Keratinocyte (primary cell): ENCODE measurements around a stretch of chr16.

DNA sequence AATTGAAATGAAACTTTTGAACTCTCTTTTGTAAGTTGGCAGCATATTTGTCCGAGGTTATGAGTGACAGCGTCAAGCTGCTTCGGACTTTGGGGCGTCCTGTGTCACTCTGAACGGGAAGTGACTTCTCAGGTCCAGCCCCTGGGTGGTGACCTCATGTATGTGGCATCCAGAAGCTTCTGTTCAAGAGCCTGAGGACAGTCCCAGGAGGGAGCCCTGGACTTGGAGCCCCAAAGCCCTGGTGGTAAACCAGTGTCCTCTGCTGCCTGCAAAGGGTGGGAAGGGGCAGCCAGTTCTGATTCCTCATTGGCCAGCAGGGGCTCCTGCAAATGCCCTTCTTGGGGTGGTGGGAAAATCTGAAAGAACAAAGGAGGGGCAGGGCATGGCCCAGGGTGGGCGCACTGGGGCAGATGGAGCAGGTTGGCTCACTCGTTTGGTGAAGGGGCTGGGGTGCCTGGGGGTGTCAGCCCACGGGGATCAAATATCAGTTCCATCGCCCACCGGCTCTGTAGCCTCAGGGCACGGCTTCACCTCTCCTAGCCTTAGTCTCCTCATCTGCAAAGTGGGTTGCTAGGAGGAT lies 1.6 kb downstream of the OSGIN1 start:
CAGE:
- cytosol, long polyA minus RNA = no peak
- cytosol, long polyA plus RNA = no peak
- long polyA plus RNA = no peak
- nucleus, long polyA minus RNA = no peak
- nucleus, long polyA plus RNA = no peak

DNA sequence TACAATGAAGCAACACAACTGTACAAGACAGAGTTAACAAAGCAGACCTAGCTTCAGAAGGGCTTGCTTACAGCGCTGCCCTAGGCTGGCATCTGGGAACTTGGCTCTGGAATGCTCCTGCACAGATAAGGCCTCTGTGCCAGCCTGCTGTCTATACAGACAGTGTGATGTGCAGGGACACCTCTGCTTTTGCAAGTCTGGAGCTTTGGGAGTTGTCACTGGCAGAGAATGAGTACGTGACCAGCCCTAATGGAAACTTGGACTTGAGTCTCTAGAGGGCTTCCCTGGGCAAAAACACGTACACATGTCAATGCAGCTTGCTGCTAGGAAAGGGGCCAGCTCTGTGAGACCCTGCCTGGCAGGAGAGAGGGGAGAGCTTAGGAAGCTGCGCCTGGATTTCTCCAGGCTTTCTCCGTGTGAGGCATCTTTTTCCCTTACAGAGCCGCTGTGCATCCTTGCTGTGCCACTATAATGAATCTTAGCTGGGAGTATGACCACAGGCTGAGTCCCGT lies 32.2 kb upstream of the SLC38A8 start:
CAGE:
- cytosol, long polyA minus RNA = no peak
- cytosol, long polyA plus RNA = no peak
- long polyA plus RNA = no peak
- nucleus, long polyA minus RNA = no peak
- nucleus, long polyA plus RNA = no peak

DNA sequence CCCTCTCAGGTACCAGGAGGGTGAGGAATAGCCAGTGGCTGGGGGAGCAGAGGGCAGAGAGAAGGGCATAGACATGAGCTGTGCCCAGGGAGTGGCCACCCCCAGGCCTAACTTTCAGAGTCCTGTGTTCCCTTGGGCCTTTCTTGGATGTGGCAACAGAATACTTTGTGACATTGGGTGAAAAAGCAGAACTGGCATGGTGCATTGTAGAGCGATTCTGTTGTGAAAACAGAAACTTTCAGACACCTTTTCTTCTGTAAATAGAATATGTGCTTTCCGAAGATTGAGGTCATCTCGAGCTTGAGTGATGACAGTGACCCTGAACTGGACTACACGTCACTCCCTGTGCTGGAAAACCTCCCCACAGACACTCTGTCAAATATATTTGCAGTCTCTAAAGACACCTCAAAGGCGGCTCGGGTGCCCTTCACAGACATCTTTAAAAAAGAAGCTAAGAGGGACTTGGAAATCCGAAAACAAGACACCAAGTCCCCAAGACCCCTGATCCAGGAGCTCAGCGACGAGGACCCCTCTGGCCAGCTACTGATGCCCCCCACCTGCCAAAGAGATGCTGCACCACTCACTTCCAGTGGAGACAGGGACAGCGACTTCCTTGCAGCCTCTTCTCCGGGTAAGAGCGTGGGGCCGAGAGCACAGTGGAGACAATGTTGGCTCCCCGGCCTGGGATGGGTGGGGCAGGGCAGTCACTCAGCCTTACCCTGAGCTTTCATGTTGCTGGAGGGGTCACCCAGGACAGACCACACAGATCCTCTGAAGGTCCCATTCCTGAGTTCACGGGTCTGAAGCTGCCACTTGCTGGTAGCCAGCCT lies 11.0 kb downstream of the TAF1C start:
CAGE:
- cytosol, long polyA minus RNA = no peak
- cytosol, long polyA plus RNA = no peak
- long polyA plus RNA = no peak
- nucleus, long polyA minus RNA = no peak
- nucleus, long polyA plus RNA = no peak

GRCh38 chr16:84302377-84302566 lies 7.6 kb downstream of the WFDC1 start:
CAGE:
- cytosol, long polyA minus RNA = no peak
- cytosol, long polyA plus RNA = no peak
- long polyA plus RNA = no peak
- nucleus, long polyA minus RNA = no peak
- nucleus, long polyA plus RNA = no peak

CAGE:
- cytosol, long polyA minus RNA = no peak
- cytosol, long polyA plus RNA = no peak
- long polyA plus RNA = no peak
- nucleus, long polyA minus RNA = no peak
- nucleus, long polyA plus RNA = no peak
Observed at GRCh38 chr16:84593726-84594752, 23.8 kb downstream of the COTL1 start.

CAGE:
- cytosol, long polyA minus RNA = no peak
- cytosol, long polyA plus RNA = no peak
- long polyA plus RNA = no peak
- nucleus, long polyA minus RNA = no peak
- nucleus, long polyA plus RNA = no peak
Observed at GRCh38 chr16:84725302-84726430, 25.9 kb downstream of the USP10 start.

GRCh38 chr16:84735856-84736253 lies 36.1 kb downstream of the USP10 start:
CAGE:
- cytosol, long polyA minus RNA = no peak
- cytosol, long polyA plus RNA = no peak
- long polyA plus RNA = no peak
- nucleus, long polyA minus RNA = no peak
- nucleus, long polyA plus RNA = no peak

CAGE:
- cytosol, long polyA minus RNA = no peak
- cytosol, long polyA plus RNA = no peak
- long polyA plus RNA = no peak
- nucleus, long polyA minus RNA = no peak
- nucleus, long polyA plus RNA = no peak
Observed at GRCh38 chr16:84823410-84824103, 3.8 kb downstream of the CRISPLD2 start.

CAGE:
- cytosol, long polyA minus RNA = no peak
- cytosol, long polyA plus RNA = no peak
- long polyA plus RNA = no peak
- nucleus, long polyA minus RNA = no peak
- nucleus, long polyA plus RNA = no peak
Observed at GRCh38 chr16:84828950-84830128, 9.6 kb downstream of the CRISPLD2 start.

CAGE:
- cytosol, long polyA minus RNA = no peak
- cytosol, long polyA plus RNA = no peak
- long polyA plus RNA = no peak
- nucleus, long polyA minus RNA = no peak
- nucleus, long polyA plus RNA = no peak
Observed at GRCh38 chr16:84990854-84991284, 20.5 kb downstream of the ZDHHC7 start.

DNA sequence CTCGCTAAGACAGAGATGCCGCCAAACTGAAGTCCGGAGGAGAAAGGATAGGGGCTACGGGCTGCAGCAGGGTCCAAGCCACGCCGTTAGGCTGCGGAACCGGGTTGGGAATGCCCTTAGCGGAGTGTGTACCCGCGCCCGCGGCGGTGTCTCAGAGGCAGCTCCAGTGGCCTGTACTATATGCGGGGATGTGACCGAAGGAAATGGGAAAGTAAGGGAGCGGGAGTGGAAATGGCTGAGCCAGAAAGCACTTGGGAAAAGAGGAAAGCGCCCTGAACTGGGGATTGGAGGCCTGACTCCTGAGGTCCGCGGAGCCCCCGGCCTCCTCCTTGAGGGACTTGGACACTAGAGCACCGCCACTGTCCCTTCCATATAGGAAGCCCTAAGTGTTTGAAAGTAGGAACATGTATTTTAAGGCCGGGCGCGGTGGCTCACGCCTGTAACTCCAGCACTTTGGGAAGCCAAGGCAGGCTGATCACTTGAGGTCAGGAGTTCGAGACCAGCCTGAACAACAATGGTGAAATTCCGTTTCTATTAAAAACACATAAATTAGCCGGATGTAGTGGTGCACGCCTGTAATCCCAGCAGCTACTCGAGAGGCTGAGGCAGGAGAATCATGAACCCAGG lies 463 bp upstream of the ZDHHC7 start:
CAGE:
- cytosol, long polyA minus RNA = no peak
- cytosol, long polyA plus RNA = no peak
- long polyA plus RNA = no peak
- nucleus, long polyA minus RNA = no peak
- nucleus, long polyA plus RNA = no peak

GRCh38 chr16:85015952-85016411 lies 4.6 kb upstream of the ZDHHC7 start:
CAGE:
- cytosol, long polyA minus RNA = no peak
- cytosol, long polyA plus RNA = no peak
- long polyA plus RNA = no peak
- nucleus, long polyA minus RNA = no peak
- nucleus, long polyA plus RNA = no peak

GRCh38 chr16:85048889-85049556 lies 21.4 kb downstream of the KIAA0513 start:
CAGE:
- cytosol, long polyA minus RNA = no peak
- cytosol, long polyA plus RNA = no peak
- long polyA plus RNA = no peak
- nucleus, long polyA minus RNA = no peak
- nucleus, long polyA plus RNA = no peak

GRCh38 chr16:85075388-85076277 lies 36.6 kb downstream of the CIBAR2 start:
CAGE:
- cytosol, long polyA minus RNA = no peak
- cytosol, long polyA plus RNA = no peak
- long polyA plus RNA = no peak
- nucleus, long polyA minus RNA = no peak
- nucleus, long polyA plus RNA = no peak

GRCh38 chr16:85123746-85124403 lies 11.6 kb upstream of the CIBAR2 start:
CAGE:
- cytosol, long polyA minus RNA = no peak
- cytosol, long polyA plus RNA = no peak
- long polyA plus RNA = no peak
- nucleus, long polyA minus RNA = no peak
- nucleus, long polyA plus RNA = no peak

DNA sequence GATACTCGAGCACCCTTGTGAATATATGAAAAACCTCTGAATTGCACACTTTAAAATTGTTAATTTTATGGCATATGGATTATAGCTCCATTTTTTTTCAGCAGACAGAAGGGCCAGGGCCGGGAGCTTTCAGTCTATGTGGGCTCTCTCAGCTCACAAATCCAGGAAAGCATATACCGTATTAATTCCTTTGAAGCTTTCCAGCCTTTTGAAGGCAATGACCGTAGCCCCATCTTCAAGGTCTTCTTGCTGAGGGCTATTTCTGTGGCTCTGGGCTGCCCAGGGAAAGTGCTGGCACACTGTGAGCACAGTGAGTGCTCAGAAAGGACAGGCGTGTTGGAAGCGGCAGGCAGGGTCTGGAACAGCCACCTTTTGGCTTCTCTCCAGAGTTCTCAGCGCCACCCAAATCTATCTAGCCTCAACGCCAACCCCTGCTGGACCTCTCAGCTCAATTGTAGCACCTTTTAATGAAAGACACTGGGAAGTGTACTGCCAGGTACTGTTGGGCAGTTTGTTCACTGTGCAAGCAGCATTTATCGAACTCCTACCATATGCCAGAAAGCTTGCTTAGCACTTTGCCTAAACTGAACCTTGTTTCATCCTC lies 13.3 kb upstream of the CIBAR2 start:
CAGE:
- cytosol, long polyA minus RNA = no peak
- cytosol, long polyA plus RNA = no peak
- long polyA plus RNA = no peak
- nucleus, long polyA minus RNA = no peak
- nucleus, long polyA plus RNA = no peak

DNA sequence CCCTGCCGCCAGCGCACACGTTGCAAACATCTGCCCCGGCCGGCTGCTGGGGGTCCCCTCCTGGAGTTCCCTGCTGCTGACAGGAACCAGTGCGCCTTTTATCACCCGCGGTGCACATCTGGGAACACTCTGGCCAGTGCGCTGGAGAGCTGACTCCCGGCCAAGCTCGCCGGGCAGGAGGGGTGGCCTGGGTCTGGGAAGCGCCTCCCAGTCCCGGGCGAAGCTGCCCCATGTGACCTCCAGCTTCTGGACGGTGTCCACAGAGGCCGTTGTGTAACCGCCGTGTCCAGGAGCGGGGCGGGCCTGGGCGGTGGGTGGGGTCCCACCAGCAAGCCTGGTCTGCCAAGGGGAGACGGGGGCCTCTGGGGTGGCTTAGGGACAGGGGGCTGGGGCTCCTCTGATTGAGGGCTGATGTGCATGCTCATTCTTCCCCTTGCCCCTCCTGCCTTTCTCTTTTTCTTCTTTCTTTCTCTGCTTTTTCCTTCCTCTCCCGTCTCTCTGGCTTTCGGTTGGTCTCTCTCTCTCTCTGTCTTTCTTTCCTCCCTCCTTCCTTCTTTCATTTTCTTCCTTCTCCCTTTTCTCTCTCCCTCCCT lies 25.2 kb upstream of the CIBAR2 start:
CAGE:
- cytosol, long polyA minus RNA = no peak
- cytosol, long polyA plus RNA = no peak
- long polyA plus RNA = no peak
- nucleus, long polyA minus RNA = no peak
- nucleus, long polyA plus RNA = no peak

DNA sequence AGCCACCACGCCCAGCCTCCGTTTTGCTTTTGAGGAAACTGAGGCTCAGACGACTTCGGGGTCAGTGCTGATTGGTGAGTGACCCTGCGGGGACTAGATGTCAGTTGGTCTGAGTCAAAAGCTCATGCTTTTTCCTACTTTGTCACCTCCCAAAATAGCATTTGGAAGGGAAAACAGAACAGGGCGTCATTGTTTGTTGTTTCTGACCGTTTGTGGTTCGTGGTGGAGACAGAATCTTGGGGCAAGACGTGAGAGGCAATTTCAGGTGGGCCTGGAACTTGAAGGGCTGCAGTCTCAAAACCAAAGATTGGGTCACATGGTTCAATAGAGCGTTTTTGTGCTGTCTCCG lies 210.6 kb upstream of the CIBAR2 start:
CAGE:
- cytosol, long polyA minus RNA = no peak
- cytosol, long polyA plus RNA = no peak
- long polyA plus RNA = no peak
- nucleus, long polyA minus RNA = no peak
- nucleus, long polyA plus RNA = no peak

DNA sequence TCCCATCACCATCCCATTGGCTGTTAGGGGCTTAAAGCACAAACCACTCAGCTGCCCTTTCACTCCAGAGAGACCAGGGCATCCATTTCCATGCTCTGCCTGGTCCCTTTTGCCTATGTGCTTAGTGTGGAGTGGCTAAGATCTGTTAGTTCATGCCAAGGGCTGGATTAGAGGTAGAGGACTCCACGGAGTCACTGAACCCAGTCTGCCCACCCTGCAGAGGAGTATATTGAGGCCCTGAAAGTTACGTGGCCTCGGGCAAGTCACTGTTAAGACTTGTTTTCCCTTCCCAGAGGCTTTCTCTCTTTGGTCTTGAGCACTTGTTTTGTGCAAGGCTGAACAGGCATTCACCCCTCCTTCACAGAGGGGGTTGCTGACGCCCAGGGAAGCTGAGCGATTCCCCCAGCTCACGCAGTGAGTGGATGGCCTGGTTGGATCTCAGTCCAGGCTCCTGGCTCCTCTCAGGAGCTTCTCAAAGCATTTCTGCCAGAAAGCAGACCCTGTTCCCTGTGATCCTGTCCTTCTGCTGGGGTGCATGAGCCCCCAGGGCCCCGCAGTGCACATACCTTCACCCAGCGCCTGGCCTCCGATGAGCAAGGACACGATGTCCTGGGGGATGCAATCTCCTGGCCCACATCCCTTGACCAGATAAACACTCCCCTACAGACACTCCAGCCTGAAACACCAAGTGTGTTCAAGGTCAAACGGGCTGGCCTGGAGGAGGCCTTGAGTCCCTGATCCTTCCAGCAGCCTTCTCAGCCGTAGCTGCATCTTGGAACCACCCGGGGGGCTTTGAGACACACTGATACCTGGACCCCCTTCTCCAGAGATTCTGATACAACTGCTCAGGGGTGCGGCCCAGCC lies 153.4 kb upstream of the GSE1 start:
CAGE:
- cytosol, long polyA minus RNA = no peak
- cytosol, long polyA plus RNA = no peak
- long polyA plus RNA = no peak
- nucleus, long polyA minus RNA = no peak
- nucleus, long polyA plus RNA = no peak

GRCh38 chr16:85523071-85523961 lies 89.8 kb upstream of the GSE1 start:
CAGE:
- cytosol, long polyA minus RNA = no peak
- cytosol, long polyA plus RNA = no peak
- long polyA plus RNA = no peak
- nucleus, long polyA minus RNA = no peak
- nucleus, long polyA plus RNA = no peak